SJSA1 (cell line): ENCODE measurements around a stretch of chr19.

GRCh38 chr19:13804543-13805232 is 9.4 kb downstream of the ZSWIM4 start:
- RAMPAGE, long total RNA: no peak

- RAMPAGE, long total RNA: no peak
Observed at GRCh38 chr19:13823335-13824144, 28.3 kb downstream of the ZSWIM4 start.

- RAMPAGE, long total RNA: no peak
Observed at GRCh38 chr19:13833980-13834205, 38.6 kb downstream of the ZSWIM4 start.

DNA sequence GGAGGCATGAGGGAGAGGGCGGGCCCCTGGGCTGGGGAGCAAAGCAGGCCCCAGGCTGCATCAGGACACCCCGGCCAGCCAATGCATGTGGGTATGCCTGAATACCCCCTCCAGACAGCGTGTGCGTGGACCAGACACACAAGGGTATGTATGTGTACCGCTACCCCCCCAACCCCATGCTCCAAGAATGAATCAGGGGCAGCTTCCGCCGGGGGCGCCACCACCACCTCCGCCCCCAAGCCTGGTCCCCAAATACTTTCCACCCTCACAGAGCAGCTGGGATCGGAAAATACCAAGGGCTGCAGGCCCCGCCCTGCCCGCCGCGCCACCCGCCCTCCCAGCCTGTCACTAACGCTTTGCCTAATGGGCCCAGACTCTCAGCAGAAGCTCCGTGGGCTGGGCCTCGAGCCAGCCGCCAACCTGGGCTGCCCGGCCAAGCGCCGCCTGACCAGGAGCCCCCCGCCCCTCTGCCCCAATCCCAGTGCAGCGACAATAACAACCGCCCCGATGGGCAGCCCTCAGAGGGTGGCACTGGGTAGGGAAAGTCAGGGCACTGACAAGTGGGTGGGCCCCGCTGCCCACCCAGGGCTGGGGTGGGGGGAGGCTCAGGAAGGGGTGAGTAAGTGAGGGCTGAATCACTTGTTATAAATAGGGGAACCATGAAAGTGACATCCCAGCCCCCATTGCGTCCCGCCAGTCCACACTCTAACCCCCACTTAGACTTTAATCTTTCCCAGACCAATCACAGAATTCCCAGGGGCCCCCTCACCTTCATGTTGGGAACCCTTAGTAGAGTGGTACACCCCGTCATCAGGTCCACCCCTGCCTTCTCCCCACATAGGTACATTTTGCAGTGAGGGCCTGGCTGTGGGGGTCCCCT is 37.2 kb upstream of the NANOS3 start:
- RAMPAGE, long total RNA: no peak

DNA sequence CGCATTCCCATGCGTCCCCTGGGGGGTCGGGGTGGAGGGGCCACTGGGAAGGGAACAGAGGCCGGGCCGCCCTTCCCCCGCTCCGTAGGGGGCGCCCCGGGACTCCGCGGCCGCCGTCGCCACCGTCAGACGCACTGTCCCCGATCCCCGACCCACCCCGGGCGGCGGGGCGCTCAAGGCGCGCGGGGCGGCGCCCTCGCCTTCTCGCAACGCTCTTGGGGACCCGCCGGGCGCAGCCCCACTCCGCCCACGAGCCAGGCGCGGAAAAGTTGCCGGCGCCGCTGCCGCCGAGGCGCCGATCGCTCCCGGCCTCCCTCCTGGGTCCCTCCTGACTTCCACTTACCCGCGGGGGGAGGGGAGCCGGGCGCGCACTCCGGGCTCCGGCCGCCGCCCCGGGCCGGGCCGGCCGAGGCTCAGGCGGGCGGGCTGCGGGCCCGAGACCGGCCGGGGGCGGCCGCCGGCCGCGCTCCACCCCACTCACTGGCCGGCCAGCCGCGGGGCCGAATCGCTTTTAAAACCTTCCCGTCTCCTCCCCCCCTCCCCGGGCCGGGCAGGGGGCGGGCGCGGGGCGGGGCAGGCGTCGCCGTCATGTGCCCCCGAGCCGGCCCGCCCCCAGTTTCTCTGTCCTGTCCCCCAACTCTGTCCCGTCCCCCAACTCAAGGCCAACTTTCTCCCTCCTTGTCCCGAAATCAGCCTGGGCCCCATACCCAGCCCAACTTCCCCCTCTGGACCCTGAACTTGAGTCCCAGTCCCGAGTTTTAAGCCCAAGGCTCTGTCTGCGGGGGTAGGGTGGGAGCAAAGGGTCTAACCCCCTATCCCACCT is 34.3 kb upstream of the NANOS3 start:
- RAMPAGE, long total RNA: no peak

- RAMPAGE, long total RNA: no peak
Observed at GRCh38 chr19:13846567-13847641, 30.0 kb upstream of the NANOS3 start.

DNA sequence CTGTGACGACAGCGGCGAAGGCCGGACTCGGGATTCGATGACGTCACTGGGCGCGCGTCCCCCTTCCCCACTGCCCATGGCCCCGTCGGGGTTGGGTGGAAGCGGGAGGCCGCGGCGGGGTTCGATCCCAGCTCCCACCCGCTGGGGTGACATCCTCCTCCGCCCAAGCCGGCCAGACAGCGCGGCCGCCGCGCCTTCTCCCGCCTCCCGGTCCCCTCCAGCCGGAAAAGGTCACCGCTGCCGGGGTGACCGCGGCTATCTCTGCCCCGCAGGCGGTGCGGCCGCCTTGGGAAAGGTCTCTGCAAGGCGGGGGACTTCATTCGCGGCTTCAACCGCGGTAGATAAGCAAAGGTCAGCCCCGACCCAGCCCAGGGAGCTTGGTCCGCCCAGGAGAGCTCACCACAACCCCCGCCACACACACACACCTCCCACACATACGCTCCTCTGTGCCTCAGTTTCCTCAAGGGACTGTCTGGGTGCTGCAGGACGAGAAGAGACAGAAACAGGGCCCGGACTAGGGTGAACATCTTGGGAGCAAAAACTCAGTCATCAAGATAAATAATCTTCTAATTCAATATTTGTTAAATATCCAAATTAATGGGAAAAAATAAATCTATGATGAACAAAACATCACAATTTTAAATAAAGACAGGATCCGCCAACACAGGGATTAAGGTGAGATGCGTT is 892 bp upstream of the RFX1 start:
- RAMPAGE, long total RNA: no peak

DNA sequence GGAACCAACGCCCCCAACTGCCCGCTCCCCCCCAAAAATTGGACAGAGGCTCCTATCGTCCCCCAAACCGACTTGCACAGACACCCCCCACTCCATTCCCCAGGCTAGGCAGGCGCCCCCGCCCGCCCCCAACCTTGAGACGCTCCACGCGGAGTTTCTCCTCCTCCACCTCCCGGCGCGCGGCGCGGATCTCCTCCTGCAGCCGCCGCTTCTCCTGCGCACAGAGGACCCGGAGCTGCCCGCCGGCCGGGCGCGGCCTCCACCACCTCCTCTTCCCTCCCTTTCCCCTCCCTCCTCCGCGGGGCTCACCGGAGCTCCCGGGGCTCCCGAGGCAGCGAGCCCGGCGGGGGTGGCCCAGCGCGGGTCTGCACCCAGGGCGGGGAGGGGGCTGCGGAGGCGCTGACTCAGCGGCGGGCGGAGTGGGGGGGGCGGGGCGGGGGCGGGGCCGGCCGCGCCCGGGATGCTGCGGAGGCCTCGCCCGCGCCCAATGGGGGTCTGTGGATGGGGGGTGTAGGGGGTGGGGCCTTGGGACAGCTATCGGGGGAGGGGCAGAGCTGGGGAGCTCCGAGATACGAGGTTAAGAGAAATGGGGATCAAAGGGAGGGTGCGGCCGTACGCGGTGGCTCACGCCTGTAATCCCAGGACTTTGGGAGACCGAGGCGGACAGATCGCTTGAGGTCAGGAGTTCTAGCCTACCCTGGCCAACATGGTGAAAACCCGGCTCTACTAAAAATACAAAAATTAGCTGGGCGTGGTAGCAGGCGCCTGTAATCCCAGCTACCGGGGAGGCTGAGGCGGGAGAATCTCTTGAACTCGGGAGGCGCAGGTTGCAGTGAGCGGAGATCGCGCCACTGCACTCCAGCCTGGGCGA is 4.4 kb downstream of the PALM3 start:
- RAMPAGE, long total RNA: no peak

DNA sequence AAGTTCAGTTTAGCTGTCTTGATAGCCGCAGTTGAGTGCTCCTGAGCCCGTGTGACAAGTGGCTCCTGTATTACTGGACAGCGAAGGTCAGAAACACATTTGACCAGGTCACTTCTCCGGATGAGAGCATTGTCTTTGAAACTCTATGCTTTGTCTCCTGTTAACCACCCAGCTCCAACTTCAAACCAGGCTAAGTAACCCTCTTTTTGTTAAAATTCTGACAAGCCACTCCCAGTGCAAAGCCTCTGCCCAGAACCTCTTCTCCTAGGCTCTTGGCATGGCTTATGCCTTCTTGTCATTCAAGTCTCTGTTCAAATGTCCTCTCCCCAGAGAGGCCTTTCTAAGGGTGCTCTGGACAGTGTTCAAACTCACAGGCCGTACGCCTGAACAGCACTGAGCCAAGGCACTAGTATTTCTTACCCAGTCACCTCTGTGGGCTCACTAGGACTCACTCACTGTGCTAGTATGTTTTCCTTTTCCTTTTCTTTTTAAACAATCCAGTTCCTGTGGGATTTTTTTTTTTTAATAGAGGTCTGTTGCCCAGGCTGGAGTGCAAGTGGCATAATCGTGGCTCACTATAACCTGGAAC is 2.1 kb upstream of the ASF1B start:
- RAMPAGE, long total RNA: no peak

- RAMPAGE, long total RNA: no peak
Observed at GRCh38 chr19:14161161-14161884, 24.9 kb upstream of the ASF1B start.

DNA sequence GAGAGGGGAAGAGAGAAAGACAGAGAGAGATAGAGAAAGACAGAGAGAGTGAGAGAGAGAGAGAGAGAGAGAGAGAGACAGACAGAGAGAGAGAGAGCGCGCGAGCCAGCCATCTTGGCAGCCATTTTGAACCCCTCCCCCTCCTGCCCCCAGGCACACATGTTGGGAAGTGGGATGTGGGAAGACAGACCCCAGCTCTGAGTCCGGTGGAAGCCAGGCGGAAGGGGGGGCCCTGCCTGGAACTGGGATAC is 1.4 kb downstream of the ADGRL1 start:
- RAMPAGE, long total RNA: no peak

DNA sequence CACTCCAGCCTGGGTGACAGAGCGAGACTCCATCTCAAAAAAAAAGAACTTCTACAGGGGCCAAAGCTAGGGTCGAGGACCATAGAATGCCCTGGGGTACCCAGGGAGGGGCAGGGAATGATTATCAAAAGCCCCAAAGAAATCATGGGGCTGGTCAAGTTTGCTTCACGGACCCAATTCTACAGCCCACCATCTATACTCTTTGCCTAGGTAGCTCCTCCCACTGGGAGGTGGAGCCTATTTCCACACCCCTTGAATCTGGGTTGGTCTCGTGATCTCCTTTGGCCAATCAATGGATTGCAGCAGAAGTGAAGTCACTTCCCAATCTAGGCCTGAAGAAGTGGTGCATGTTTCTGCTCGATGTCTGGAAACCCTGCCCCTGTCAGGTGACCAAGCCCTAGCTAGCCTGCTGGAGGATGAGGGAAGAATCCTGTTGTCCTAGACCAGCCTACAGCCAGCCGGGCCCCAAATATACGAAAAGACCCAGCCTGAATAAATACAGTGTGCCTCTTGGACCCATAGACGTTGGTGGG is 86.3 kb upstream of the ADGRE5 start:
- RAMPAGE, long total RNA: no peak

- RAMPAGE, long total RNA: no peak
Observed at GRCh38 chr19:14396252-14396657, 15.0 kb downstream of the ADGRE5 start.

DNA sequence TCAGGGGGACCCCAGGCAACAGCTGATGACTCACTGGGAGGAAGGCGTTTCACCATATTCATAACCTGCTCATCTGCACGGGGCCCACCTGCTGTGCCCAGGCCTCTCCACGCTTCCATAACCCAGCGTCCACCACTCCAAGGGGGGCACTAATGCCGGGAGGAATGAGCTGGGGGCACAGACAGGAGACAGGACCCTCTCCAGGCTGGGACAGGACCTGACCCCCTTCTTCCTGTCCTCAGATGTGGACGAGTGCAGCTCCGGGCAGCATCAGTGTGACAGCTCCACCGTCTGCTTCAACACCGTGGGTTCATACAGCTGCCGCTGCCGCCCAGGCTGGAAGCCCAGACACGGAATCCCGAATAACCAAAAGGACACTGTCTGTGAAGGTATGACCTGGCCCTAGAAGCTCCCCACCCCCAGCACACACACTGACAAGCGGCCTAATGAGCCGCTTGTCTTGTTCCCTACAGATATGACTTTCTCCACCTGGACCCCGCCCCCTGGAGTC is 16.2 kb downstream of the ADGRE5 start:
- RAMPAGE, long total RNA: no peak

DNA sequence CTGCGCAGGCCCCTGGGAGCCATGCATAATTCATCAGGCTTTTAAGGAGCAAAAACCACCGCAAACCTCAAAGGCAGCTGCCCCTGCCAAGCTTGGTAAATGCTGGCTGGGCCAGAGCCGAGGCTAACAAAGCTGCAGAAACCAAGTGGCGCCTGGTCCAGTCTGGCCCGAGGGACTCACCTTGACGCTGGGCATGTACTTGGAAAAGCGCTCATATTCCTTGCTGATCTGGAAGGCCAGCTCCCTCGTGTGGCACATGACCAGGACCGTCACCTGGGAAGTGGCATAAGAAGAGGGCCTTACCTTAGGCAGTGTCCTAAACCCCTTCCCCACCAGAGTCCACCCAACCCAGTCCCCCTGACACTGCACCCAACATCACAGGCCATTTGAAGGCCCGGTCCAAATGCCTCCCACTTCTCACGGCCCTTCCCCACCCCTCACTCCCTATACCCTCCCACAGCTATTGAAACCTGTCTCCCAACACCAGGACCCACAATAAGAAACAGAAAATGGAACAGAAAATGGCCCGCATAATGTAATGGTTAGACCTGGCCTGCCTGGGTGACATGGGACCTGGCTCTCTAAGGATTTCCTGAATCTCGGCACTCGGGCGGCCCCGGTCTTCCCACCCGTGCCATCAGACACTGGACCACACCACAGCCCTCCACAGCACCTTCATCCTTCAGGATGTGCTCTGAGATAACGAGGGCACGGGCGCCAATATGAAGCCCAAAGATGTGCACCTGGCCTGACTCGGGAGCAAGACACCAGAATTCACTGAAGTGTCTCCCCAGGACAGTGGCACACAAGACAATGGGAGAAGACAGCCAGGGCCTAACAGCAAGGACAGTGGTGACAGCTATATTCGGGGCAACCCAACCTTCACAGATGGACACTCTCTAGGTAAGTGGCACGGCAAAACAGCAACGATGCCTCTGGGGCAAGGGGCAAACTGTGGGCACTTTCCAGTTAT is 7.5 kb downstream of the DDX39A start:
- RAMPAGE, long total RNA: no peak

DNA sequence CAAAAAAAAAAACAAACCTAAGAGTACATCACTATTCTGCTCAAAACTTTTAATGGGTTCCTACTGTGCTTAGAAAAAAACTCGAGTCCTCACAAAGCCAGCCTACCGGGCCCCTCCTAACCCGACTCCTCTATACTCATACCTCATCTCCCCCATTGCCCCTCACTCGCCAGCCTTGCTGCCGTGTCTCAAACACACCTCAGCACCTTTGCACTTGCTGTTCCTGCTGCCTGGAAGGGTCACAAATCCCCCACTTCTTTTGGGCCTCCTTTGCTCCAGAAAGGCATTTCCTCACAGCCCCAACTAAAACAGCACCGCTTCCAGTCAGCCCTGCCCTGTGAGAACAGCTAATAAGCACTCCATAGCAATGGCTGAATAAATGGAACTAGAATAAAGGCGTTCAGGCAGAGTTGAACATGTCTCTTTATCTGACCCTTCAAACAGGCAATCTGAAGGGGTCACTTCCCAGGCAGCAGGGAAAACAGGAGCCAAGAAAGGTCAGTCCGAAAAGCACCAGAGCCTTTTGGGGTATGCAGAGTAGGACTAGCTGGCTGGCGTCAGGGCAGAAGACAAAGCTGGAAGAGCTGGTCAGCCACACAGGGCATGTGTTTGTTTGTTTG is 3.0 kb downstream of the DDX39A start:
- RAMPAGE, long total RNA: no peak

DNA sequence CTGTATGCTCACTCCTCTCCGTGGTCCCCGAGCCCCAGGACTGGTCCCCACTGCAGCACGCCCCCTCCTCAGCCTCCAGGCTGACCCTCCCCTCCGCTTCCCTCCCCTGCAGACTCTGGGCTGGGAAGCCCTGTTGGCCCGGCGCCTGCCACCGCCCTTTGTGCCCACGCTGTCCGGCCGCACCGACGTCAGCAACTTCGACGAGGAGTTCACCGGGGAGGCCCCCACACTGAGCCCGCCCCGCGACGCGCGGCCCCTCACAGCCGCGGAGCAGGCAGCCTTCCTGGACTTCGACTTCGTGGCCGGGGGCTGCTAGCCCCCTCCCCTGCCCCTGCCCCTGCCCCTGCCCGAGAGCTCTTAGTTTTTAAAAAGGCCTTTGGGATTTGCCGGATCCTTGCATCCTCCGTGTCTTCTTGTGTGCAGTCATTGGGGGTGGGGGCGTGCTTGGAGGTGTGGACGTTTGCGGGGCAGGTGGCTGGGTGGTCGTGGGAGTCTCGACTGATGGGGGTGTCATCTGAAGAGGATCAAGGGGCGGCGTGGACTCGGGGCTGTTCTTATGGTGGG is 3.6 kb downstream of the PTGER1 start:
- RAMPAGE, long total RNA: no peak

DNA sequence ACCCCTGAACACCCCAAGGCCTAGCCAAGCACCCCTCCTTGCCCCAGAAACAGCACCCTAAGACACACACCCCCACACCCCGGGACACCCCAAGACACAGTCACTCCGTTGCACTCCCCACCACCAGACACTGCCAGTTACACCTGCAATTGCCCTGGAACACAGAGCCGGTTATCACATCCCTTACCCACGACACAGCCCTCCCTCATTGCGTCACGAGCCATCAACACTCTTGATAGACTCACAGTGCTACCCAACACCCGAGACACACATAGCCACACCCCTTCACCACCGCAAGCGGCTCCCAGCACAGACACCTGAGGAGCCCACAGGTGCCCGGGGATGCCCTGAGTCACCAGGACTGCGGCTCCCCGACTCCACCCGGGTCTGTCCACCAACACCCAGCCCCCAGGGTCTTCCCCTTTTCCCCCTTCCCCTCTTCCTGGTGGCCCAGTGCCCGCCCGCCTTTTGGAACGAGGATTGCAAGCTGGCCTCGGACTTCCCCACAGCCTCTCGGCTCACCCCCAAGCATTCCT is 1.5 kb upstream of the PTGER1 start:
- RAMPAGE, long total RNA: no peak

- RAMPAGE, long total RNA: no peak
Observed at GRCh38 chr19:14507742-14508415, 10.3 kb downstream of the DNAJB1 start.

DNA sequence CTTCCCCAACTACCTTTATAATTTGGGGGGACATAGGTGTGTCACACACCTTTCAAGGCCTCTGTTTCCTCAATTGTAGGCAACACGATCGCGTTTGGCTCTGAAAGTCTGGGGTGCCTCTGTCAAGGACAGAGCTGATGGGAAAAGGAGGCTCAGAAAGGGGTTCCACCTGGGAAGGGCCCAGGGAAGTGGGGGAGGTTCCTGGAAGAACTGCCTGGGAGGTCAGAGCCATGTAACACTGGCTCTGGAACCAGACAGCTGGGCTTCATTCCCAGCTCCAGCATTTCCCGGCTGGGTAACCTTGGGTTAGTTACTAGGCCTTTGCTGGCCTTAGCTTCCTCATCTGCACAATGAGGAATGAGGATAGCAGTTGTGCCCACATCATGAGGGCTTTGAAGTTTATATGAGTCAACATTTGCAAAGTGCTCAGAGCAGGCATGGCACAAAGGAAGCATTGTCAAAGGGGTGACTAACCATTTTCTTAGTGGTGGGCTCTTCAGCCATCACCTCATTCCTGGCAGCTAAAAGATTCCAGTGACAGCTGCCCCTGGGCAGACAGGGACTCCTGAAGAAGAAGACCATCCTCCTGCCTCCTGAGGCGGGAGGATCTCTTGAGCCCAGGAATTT is 1.7 kb upstream of the DNAJB1 start:
- RAMPAGE, long total RNA: no peak